H7 (cell line): ENCODE measurements around a stretch of chr1.

- RAMPAGE, long total RNA: no peak
Measured at GRCh38 chr1:225789980-225790572, 12.4 kb downstream of the SRP9 start.

GRCh38 chr1:225824879-225825991 is 15.3 kb downstream of the EPHX1 start:
- RAMPAGE, long total RNA: no peak

DNA sequence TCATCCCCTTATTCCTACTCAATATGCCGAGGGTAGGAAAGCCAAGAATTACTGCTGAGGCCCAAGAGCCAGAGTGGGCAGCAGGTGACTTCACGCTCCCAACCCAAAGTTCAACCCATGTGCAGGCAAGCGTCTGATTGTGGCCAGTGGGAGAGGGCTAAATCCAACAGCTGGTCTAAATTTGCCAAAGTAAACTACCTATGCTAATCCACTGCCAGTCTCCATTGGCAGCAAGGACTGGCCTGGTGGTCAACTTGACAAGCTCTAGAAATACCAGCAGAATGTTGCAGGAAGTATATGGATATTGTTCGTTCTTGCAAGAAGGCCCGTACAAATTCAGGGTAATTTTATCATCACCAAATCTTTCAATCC is 1.6 kb downstream of the TMEM63A start:
- RAMPAGE, long total RNA: no peak

DNA sequence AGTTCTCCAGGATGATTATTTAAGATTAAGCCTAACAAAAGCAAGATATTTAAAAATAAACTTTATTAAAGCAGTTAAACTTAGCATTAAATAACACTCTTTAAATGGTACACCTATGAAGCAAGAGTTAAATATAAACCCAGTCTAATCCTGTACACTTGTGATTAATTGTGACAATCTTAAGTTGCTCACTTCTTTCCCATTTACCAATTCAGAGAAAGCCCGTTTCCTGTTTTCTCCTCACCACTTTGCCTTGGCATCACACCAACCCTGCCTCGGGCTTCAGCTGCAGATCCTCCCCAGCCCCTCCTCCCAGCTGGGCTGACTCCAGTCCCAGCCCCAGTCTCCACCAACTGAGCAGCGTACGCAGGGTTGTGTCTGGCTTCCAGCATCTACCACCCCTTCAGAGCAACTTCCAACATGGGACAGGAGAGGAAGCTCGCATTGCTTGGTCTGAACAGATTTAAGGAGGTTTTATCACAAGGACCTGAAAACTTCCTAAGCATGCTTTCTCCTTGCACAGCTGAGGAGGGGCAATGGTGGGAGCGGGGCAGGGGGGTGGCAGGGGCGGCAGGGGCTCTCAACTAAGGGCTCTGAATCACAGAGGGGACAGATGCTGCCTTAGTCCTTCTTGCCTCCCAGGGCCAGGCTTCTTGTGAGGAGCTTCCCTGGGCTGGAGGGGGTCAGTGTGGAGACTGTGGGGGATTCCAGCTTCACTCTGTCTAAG is 4.1 kb downstream of the PYCR2 start:
- RAMPAGE, long total RNA: no peak

GRCh38 chr1:226033682-226033983 is 28.9 kb upstream of the H3-3A start:
- RAMPAGE, long total RNA: no peak

DNA sequence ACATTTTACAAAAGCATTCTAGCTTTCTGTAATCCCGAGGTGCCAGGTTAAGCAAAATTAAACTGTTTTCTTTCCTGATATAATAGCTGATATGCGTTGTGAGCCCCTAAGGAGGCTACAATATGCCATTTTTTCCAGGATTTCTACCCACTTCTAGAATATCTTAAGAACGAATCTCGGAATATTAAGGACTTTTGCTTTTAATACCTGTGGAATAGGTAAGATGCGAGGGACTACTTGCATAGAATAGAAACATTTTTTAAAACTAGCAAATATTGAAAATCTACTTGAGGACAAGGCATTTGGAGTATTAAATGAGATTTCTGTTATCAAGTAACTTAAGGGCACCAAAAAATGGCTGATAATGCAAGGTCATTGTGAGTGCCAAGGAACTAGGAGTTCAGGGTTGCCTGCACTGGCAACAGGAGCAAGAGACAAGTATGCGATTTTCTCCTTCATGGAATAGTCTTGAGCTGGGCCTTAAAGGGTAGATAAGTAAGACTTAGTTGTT is 6.0 kb downstream of the H3-3A start:
- RAMPAGE, long total RNA: no peak

DNA sequence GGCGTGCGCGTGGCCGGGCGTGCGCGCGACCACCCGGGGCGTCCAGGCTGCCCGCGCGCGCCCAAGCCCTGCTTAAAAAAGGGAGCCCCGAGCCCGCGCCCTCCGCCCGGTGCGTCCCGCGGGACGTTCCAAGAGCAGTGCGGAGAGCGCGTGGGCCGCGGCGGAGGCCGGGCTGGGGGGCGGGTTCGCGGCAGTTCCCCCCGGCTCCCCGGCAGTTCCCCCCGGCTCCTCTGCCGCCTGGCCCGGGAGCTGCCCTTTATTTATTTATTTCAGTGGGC is 47.5 kb downstream of the H3-3A start:
- RAMPAGE, long total RNA: no peak

DNA sequence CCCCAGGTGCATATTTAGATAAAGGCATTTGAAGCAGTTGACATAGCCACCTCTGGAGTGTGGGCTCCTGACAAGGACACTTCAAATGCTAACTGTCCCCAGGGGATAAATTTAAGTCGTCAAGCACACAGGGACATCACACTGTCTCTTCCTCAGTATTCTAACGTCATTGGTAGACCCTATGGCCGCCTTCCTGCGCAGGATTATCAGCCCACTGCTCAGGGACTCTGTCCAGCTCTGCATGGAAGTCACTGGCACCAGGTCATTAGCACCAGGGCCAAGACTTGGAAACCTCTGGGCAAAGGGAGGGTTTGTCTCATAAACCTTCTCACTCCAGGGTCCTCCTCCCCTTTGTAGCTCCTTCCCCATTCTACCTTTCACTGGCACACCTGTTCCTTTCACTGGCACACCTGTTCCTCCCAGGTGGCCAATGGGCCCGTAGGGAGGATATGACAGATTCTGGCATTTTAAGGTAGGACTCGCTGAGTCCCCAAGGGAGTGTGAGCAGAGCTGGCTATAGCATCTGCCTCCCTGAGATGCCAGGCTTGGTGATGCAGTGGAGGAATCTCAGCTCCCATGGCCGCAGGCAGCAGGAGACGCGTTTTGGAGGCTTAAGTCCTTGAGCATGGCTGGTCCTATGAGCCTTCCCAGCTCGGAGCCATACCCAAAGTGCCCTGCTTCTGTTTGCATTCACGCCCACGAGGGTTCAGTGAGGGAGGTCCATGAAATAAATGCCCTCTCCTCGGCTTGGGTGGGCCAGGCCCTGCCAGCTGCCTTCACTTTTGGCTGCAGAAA is 49.0 kb downstream of the H3-3A start:
- RAMPAGE, long total RNA: no peak

GRCh38 chr1:226125783-226126132 is 60.8 kb downstream of the ACBD3 start:
- RAMPAGE, long total RNA: no peak

DNA sequence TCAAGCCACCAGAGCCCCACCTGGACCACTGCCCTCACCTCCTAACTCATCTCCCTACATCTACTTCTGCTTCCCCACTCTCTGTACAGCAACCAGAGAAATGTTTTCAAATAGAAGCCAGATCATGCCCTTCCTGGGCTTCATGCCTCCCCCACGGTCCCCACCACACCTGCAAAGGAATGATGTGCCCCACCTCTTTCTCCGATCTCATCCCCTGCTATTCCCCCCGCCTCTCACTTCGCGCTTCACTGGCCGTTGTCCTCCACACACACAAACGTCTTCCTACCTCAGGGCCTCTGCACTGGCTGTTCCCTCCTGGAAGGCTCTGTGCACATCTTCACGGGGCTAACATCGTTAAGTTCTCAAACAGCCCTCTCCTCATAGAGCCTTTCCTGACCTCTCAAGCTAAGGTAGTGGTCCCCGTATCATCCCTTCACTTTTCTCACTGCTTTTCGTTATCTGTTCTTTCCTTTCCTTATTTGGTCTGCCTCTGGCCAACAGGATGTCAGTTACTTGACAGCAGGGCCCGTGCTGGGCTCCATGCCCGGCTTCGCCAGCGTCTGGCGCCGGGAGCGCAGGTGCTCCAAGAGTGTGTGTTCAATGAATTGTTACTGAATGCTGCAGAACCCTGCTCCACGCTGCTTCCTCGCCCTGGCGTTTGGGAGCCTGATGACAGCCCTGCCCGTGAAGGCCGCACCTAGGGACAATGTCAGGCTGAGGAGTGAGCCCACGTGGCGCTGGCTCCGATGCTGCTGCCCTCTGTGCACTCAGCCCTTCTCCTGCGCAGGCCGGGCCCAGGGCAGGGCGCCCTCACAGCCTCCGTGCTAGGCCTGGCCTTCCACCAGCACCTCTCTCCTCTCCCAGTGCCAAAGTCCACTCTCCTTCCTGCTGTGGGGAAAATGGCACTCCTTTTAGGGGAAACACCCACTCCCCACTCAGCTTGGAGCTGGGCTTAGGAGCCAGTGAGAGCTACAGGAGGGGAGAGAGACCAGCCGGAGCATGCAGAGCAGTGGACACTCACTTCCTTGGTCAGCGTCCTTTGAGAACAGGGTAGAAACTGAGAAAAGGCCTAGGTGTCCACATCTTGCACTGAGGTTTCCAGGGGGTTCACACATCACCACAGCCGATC is 51.6 kb downstream of the ACBD3 start:
- RAMPAGE, long total RNA: no peak

GRCh38 chr1:226165683-226166291 is 20.8 kb downstream of the ACBD3 start:
- RAMPAGE, long total RNA: no peak

GRCh38 chr1:226526676-226527201 is 21.8 kb upstream of the STUM start:
- RAMPAGE, long total RNA: no peak

GRCh38 chr1:226643735-226644585 is 95.1 kb downstream of the ITPKB start:
- RAMPAGE, long total RNA: no peak

DNA sequence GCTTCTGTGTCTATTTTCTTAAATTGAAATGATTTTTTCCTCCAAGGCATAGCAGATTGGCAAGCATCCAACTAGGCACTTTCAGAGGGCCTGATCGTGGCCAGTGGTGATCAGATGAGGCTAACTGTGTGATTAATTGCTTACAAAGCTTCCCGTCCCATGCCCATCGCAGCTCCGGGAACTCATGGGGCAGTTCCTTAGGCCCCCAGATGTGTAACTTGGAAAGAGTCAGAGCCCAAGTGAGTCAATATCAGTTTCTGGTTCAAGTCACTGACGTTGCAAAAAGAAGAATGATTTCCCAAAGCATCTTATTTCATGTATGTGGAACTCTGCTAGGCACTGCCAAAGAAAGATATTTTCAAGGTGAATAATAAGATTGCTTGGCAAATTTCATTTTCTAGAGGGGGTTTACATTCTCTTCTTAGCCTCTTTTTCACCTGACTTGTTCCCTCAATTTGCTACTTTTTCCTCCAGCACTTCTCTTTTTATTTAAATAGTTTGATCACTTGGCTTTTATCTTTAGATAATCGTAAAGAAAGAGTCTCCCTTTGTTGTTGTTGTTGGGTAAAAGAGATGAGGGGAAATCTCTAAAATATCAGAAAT is 82.0 kb downstream of the ITPKB start:
- RAMPAGE, long total RNA: no peak

- RAMPAGE, long total RNA: no peak
Measured at GRCh38 chr1:226675877-226676747, 63.0 kb downstream of the ITPKB start.

- RAMPAGE, long total RNA: no peak
Measured at GRCh38 chr1:226690338-226691197, 48.5 kb downstream of the ITPKB start.

GRCh38 chr1:226692349-226693773 is 46.2 kb downstream of the ITPKB start:
- RAMPAGE, long total RNA: no peak

DNA sequence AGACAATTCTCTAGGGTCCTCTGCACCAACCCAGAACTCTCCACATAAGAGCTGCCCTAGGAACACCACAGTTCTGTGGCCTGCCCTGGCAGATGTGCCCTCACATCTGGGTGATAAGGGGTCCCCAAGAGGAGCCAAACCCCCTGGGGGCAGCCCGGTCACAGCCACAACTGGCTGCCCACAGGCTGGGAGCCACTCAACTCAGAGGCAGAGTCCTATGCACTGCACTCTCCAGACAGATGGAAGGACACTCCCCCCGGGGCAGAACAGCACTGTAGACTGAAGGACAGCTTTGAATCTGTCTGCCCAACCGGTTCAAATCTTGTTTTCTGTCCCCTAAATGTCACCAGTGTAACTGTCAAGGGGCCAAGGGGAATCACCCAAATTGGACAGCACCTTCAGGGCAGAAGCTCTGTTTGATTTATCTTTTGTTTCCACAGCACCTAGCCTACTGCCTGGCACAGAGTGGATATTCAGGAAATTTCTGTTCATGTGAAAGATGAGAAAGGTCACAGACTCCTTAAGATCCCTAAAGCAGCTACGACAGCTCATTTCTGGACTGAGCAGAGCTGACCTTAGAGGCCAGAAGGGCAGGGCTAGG is 41.2 kb downstream of the ITPKB start:
- RAMPAGE, long total RNA: no peak

GRCh38 chr1:226735540-226735941 is 3.5 kb downstream of the ITPKB start:
- RAMPAGE, long total RNA: no peak

DNA sequence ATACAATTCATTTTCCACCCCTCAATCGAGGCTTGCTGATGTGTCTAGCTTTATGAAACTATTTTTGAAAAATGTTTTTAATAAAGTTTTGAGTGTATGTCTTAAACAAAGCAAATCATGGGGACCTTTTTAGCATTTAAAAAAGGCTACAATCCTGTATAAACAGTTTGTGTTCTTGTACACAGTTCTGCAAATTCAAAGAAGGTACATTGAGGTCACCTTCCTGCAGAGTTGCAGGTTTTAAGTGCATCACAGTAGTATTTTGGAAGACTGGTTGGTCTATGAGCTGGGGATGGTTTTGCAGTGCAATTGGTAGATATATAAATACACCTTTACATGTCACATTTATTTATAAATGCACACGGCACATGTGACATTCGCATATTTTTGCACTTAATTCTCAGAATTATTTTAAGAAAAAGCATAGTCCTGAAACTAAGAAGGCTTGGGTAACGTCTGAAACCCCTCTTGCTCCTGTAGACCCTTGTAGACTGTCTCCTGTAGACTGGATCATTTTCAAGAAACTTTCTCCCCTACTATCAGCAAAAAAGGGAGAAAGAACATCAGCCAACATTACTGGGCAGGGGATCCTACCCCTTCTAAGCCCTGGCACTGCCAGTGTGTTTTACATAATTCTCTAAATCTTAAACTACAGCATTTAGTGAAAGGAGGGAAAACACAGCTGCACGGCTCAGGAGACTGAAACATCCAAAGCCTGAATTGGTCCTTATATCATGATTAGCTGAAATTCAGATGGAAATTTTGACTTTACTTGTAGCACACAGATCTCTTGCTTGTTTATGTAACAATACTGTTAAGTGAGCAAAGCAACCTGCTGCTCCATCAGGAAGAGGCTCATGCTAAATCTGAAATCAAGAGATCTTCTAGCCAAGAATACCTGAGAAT is 771 bp upstream of the ITPKB start:
- RAMPAGE, long total RNA: no peak